ENCODE measurements around a stretch of chr4.

DNA sequence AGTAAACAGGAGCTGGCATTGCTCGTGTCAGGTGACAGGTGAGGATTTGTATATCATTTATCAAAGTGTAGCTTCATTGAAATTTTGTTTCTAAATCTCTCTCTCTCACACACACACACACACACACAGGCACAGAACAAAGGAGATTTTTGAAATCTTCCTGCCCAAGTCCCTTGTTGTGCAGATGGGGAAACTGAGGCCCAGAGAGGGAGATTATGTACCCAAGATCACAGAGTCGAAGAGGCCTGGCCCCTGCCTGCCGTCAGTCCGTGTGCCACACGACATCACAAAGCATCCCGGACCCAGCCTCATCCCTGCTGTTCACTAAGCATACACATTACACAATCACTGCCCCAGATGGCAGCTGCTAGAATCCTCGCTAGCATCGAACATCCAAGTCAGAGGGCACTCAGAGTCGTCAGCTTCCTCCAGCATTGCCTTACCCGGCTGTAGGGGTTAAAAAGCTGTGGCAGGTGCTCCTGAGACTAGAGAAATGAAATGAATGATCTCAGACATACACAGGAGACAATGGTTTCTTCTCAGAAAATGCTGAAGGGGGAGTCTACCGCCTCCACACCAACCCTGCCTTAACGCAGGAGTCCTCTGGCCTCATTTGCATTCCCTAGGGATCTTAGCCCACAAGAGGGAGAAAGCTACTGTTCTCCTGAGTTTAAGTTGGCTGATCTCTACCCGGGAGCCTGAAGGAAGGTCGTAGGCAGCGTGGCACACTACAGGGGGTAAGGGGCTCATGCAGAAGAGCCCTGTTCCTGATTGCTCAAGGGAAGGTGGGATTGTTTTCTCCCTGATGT is 2.9 kb upstream of the KIAA0232 start:
- PRO-cap, result no peak

GRCh38 chr4:6810272-6810797 is 27.8 kb downstream of the KIAA0232 start:
- PRO-cap, result no peak

DNA sequence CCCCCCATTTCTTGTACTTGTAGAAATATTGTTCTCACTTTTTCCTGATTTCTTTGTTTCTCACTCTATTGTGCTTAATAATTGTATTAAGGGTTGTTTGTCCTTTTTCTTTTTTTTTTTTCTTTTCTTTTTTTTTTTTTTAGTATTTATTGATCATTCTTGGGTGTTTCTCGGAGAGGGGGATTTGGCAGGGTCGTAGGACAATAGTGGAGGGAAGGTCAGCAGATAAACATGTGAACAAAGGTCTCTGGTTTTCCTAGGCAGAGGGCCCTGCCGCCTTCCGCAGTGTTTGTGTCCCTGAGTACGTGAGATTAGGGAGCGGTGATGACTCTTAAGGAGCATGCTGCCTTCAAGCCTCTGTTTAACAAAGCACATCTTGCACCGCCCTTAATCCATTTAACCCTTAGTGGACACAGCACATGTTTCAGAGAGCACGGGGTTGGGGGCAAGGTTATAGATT is 53.9 kb downstream of the KIAA0232 start:
- PRO-cap, result no peak

DNA sequence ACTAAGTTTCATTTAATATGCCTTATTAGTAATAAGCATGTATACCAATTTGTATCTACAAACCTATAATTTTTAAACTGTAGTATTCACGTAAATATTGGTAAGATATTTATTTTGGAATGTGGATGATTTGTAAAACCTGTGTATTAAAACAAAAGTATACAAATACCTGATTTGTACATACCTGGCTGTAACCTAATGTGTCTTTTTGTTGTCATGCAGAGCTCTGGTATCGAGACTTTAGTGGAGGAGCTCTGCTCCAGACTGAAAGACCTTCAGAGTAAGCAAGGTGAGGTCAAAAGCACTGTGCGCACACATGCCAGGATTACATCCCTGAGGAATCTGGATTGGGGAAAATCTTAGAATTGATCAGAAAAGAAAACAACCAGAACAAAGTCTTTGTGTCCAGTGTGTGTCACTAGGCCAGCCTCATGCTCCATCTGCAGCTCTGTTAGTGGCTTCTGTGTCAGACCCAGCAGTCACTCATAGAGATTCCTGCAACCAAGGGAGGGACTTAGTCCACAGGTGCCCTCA is 52.6 kb upstream of the TBC1D14 start:
- PRO-cap, result no peak

DNA sequence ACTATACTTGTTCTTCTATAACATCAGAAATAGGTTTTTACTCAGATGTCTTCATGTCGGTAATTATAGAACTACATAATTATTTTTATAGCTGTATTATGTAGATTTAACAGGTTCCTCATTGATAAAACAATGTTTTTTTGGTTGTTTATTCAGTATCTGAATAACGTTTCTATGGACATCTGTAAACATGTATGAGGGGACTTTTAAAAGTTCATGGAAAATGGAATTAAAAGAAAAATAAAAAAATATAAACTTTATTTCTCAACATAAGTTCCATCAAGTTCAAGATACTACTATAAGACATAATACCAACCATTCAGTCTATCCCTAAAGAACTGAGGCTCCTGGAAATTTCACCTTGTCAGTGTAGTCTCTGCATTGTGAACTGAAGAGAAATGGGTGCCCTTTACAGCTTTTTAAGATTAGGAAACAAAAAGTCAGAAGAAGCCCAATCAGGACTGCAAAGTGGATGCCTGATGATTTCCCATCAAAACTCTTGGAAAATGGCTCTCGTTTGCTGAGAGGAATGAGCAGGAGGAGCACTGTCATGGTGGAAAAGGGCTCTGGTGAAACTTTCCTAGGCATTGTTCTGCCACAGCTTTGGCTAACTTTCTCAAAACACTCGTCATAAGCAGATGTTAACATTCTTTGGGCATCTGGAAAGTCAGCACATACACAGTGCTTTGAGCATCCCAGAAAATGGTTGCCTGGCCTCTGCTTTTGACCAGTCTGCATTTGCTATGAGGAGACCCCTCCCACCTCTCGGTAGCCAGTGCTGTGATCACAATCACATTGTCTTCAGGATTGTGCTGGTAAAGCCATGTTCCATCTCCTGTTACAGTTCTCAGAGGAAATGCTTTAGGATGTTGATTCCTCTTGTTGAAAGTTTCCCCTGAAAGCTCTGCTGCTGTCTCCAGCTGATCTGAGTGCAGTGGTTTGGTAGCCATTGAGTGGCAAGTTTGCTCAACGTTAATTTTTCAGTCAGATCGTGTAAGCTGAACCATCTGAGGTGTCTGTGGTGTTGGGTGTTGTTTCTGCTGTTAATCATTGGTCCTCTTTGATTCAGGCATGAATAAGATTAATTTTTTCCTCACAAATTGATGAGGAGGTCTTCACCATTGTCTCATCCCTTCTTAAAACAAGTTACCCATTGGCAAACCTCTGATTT is 25.3 kb upstream of the TBC1D14 start:
- PRO-cap, result no peak

GRCh38 chr4:6892067-6892909 is 17.3 kb upstream of the TBC1D14 start:
- PRO-cap, result bidirectional peak, plus-strand start at chr4:6892444, minus-strand start at chr4:6892336

DNA sequence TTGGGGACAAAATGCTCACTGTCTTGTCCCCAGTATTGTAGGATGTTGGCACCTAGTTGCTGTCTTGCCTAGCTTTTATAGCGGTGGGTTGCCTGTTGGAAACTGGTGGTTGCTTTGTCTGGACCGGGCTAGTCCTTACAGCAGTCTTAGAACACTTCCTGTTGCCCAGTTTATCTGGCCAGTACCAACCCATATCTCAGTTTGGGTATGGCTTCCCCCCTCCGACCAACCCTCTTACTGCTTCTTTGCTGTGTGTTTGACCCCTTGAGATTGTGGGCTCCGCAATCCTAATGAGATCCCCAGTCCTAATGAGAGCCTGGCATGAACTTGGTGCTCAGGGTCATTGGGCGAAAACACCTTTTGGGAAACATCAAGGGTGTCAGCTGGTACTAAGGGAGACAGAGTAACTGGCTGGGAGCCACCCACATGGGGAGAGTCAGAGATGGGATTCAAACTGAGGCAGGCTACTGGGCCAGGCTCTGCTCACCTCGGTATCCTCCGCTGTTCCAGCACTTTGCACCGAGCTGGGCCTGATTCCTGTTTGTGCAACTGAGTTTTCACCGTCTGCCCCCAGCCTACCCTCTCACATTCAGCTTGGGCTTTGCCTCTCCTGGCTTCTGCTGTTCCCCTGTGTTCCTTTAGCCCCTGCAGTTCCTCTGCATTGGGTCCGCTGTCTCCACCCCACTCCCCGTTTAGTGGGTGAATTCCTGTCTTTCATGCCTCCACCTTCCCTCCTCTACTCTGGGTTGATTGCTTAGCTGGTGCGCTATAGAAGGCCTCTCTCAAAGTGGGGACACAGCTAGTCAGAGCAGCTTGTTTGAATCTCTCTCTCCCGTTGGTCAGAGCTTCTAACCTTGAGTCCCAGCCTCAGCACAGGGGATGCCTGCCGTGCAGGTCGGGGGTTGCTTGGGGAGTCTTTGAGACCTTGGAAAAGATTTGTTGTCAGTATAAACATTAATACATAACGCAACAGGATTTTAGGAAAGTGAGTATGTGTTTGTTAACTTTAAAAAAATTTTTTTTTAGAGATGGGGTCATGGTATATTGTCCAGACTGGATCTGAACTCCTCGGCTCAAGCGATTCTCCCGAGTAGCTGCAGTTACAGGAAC is 1.7 kb downstream of the TBC1D14 start:
- PRO-cap, result no peak

- PRO-cap, result no peak
Observed at GRCh38 chr4:7007960-7008424, 34.8 kb downstream of the CCDC96 start.

DNA sequence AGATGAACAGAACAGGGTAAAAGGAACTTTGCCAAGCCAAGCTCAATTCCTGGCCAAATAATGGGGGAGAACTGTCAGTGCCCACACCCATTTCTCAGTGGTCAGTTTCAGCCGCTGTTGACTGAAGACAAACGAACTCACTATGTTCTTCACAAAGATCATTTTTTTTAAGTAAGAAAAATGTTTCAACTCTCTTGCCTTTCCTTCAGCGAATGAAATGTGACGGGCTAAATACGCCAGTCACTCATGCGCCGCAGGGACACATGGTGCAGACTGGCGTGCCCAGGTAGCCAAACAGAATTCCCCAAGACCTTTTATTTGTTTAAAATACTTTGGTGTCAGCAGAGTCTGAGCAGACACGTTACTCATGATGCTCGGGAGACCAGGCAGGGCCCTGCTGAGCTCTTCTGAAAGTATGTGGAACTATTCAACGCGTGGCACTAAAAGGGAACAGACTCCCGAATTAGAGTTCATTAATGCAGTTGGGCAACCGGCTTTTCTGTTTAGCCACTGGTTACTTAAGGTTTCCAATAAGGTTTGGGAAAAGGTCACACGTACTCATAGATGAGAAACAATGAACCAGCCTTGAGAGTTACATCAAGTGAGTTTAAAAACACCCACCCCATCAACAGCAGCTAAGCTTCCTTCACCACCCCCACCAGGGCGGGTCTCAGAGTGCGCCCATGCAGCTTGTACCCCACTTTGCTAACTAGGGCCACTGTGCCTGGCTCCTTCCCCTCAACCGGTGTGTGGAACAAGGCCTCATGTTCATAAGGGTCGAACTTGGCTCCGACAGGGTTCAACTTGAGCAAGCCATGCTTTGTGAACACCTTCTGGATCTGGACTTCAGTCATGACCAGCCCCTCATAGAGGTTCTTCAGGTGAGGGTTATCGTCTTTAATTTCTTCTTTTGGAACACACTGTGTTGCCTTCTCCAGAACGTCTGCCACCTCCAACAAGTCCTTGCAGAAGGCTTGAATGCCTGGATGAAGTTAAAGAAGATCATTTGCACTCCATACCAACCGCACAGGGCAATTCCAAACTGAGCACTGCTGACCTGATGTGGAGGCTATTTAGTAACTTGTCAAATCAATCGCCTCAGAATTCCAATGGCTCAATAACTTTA is 7.3 kb downstream of the GRPEL1 start:
- PRO-cap, result no peak

- PRO-cap, result no peak
Observed at GRCh38 chr4:7103646-7104166, 35.8 kb upstream of the GRPEL1 start.

GRCh38 chr4:7192906-7193583 is 707 bp downstream of the SORCS2 start:
- PRO-cap, result no peak

GRCh38 chr4:7335371-7335690 is 99.4 kb downstream of the PSAPL1 start:
- PRO-cap, result no peak

DNA sequence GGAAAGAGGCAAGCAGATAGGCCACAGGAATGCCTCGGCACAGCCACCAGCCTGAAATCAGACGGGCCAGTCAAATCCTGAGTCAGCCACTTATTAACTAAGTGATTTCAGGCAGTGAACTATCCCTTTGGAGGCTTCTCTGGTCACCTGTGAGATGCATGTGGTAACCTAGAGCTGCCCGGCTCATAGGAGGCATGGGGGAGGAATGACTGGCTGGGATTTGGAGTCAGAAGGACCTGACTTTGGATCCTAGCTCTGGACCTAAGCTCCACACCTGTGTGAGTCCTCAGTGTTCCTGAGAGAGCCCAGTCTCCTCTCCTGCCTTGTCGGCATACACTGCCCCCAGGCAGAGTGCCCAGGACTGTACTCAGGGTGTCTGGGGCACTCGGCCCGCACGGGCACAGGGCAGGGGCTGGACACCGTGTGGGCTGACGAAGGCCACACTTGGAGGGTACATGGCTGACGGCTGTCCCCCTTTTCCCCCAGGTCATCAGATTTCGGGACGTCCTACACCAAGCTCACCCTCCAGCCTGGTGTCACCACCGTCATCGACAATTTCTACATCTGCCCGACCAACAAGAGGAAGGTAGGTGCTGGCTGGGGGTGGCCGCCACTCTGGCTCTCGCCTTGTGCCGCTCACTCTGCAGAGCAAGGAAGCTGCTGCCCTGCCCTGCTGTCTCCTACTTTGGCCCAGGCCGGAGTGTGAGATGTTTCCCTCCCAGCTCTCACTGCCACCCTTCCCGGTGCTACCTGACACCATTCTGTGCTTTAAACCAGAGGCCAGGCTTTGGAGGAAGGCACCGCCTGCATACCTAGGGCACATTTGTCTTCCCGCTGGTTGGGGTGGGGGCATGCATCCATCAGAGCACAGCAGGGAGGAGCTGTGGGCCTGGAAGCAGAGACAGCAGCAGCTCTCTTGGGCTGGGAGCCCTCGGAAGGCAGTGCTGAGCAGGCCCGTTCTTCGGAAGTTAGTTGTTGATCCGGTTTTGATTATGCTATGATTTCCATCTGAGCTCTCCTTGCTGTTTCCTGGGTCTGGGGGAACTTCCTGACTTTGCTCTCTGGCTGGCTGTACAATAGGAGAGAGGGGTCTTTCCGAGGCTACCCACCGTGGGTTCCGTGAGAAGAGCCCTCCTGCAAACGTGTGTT is 96.7 kb upstream of the PSAPL1 start:
- PRO-cap, result no peak

- PRO-cap, result bidirectional peak, plus-strand start at chr4:7649932, minus-strand start at chr4:7649994
Observed at GRCh38 chr4:7649655-7650594, 215.2 kb upstream of the PSAPL1 start.

GRCh38 chr4:7762305-7762949 is 177.2 kb downstream of the AFAP1 start:
- PRO-cap, result no peak

DNA sequence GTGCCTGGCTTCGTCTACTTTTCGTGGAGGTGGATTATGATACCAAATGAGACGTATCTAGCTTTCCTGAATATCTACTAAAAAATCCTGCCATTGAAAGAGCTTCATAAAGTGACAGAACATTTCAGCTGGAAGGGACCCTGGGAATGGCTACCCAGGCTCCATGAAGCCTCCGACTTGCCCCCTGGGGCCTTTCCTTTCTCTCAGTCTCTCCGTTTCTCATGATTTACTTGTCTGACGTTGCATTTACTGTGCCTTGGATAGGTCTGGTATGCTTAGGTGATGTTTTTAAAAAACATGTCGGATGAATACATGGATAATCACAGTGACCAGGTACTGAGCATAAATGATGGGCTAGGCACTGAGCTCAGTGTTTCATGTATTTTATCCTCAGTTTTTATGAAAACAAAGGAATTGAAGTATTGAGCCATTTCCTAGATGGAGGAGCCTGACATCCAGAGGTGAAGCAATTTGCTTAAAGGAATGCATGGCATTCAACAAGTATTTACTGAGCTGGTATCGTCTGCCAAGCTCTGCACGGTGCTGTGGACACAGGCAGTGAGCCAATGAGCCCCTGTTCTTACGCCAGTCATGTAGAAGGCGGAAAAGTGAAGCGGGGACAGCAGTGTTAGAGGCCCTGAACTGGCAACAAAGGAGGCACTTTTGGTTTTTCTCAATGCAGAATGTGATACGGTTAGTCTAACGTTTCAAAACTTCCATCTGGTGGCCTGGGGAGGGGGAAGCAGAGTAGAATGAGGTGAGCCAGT is 134.3 kb downstream of the AFAP1 start:
- PRO-cap, result no peak

DNA sequence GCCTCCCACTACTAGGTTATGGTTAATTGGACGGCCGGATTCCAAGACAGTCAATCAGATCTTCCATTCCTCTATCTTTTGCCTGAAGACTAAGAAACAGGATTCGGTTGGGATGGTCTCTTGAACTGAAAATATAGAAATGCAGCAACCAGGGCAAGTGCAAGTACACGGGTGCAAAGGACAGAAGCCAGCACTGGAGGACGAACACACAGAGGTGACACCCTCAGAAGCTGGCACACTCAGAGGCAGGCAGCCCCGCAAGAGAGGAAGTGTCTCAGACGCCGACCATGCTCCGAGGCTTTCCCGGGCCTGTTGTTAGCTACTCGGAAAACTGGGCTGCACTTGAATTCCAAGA is 63.3 kb downstream of the AFAP1 start:
- PRO-cap, result no peak

DNA sequence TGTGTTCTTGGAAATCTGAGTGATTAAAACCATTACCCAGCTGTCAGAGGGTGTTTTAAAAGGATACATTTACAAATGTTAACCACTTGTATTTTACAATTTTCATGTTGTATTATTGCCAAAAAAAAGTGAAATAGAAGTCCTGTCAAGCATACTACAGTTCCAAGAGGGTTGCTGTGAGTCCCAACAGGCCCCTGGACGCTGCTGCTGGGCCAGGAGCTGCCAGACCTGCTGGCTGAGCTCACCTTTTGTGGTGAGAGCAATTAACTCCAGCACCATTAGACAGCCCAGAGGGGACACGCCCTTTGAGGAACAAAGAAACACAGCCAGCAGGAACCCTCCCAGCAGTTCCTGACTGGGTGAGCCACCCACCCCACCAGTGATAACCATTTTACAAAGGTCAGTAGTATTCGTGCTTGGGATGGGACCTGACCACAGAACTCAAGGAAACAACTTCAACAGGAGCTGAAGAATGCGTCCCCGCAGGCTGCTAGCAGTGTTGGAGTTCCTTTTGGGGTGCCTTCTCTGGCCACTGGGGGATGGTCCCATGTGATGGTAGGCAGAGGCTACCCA is 38.8 kb upstream of the AFAP1 start:
- PRO-cap, result no peak

GRCh38 chr4:8019592-8020525 is 80.2 kb upstream of the AFAP1 start:
- PRO-cap, result no peak

GRCh38 chr4:8044566-8045441 is 105.1 kb upstream of the AFAP1 start:
- PRO-cap, result no peak